H7 (cell line): ENCODE measurements around the genes SIN3A, UBE2Q2 and NRG4.

DNA sequence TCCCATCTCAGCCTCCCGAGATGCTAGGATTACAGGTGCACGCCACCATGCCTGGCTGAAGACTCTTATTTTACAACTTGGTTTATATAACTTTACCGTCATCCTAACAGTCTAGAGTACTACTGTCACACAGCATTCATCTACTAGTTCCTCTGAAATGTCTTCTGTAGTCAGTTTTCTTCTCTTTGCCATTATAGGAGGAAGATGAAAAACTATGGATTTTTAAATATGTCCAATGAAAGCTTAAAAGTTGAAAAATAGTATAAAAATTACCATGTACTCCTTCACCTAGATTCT, 8.5 kb downstream of the SIN3A start:
- RAMPAGE, long total RNA: no peak

DNA sequence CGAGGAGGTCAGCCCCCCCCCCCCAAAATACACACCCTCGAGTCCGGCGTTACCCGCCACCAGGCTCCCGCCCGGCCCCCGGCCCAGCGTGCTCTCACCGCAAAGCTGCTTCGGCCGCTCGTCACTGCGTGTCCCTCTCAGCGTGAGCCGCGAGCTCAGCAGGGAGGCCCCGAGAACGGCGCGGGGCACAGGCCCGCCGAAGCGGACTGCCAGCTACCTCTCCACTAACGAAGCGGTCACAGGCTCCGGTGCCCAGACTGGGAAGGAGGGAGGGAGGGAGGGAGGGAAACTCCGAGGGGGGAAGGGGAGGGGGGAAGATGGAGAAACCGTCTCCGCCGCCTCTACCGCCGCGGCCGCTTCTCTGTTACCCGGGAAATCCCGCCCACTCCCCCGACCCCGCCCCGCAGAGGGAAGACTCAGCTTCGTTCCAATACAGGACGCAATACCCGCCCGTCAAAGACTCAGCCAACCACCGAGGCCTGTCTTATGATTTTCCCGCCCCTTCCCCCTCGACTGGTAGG, at the start of gene SIN3A:
SIN3A (minus strand) TSS at position 366 of the 521 bp plus-strand sequence.
- RAMPAGE, long total RNA: no peak

DNA sequence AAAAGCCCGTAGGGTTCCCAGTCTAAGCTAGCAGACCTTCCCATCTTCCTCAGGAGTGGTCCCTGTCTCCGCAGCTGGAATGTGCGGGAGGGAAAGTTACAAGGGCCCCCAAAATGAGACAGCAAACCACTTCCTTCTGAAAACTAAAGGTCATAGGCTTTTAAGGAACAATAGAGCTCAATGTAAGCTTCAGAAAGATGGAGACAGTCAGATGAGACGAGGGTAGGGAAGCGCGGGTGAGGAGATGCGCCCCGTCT, 1.3 kb downstream of the PTPN9 start:
- RAMPAGE, long total RNA: no peak

DNA sequence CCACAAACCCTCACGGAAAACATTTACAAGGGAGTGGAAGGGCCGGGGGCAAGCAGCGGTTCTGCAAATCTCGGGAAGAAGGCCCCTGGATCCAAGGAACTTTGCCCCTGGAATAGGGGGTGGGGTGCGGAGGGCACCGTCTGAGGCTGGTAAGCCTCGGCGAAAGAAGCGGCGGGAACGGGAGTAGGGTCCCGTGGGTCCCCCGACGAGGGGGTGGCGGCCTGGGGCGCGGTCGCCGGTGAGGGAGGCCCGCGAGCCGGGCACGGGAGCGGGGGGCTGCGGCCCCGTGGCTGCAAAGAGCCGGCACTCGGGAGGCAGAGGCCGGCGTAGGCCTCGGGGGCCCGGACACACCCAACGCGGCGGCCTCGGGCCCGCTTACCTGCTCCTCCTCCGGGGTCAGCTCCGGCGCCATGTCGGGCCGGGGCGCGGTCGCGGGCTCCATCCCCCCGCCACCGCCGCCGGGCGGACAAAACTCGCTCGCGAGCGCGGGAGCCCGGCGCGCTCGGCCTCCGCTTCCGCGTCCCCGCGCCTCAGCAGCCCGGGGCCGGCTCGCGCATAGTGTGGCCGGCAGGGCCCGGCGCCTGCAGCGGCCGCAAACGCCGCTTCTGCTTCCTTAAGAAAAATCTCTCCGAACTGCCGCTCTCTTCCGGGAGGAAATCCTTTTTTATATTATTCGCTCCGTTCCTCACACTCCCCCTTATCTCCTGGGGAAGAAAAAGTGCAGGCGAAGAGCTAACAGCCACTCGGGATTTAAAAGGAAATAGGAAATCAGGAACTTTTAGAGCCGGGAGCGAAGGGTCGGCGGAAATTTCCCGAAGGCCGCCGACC, 566 bp downstream of the PTPN9 start:
- RAMPAGE, long total RNA: no peak

DNA sequence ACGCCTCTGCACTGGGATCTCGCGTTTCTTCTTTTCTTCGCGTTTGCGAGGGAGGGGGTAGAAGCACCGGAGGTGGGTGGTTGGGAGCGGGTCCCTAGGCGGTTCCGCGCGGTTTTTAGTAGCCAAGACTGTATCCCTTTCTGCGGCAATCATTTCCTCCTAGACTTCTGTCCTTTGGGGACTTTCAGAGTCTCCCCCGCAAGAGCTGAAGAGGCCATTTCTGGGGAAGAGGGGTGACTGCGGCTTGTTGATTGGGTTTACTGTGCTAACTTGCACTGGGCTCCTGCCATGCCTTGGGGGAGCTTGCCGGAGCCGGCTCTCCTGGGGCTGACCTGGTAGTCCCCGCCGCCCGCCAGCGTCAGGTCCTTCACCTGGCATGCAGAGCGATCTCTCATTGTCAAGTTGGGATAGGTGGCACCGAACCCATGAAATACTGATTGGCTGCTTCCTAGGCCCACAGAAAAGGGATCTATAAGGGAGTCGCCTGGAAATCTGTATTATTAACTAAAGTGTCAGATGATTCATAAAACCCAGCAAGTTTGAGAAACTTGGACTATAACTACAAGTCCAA, 392 bp upstream of the IMP3 start:
- RAMPAGE, long total RNA: no peak

DNA sequence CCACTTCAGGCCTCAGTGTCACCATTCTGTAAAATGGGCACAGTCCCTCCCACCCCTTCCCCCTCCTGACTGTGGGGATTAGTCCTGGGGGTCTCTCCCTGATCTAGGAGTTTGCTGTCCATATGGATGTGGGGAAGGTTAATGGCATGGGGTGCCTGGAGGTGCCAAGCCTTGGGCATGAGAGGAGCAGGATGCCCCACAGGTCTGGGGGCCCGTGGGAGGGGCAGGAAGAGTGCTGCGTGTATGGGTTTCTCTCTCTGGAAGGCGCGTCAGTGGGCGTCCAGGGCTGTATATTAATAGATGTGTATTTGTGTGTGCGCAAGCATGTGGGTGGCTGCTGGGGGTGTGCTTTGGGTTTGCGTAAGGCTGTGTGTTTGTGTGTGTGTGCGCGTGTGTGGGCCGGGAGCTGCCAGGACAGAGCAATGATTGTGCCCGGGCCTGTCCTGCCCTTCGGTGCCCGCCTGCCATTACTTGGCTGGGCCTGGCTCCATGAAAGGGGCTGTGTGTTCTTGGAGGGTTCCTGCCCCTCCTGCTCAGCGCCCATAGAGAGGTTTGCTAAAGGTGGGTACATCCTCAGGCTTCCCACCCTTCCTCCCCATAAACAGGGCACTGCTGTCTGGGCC, 16.4 kb downstream of the CSPG4 start:
- RAMPAGE, long total RNA: no peak

DNA sequence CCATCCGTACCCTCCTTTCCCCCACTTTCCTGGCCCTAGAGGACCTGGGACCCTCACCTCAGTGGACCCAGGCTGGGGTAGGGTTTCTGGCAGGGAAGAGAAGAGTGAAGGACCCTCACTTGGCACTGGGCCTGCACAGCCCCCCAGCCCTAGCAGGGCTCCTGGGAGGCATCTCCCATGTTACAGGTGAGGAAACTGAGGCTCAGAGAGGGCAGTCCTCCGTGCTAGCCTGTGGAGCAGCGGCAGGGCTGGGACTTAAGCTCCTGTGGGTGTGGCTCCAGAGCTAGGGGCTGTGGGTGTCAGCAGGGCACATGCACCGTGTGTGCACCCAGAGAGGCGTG, 12.8 kb downstream of the CSPG4 start:
- RAMPAGE, long total RNA: no peak

DNA sequence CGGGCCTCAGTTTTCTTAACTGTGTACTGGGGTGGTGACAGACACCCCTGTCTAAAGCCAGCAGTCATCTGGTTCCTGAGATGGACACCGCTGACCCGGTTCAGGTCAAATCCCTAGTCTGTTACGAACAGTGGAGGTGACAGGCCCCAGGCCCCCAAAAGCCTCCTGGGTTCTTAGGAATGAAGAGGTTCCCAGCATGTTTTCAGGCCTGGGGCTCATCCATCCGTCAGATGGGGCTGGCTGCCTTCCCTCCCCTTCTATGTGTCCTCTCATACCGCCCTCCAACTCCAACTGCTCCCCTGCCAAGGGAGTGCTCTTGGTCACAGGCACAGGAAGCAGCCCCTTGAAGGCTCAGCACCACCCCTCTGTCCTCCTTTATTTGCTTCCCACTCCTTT, 754 bp upstream of the ODF3L1 start:
- RAMPAGE, long total RNA: no peak

GRCh38 chr15:75758239-75758930, 34.5 kb downstream of the ODF3L1 start:
- RAMPAGE, long total RNA: no peak

DNA sequence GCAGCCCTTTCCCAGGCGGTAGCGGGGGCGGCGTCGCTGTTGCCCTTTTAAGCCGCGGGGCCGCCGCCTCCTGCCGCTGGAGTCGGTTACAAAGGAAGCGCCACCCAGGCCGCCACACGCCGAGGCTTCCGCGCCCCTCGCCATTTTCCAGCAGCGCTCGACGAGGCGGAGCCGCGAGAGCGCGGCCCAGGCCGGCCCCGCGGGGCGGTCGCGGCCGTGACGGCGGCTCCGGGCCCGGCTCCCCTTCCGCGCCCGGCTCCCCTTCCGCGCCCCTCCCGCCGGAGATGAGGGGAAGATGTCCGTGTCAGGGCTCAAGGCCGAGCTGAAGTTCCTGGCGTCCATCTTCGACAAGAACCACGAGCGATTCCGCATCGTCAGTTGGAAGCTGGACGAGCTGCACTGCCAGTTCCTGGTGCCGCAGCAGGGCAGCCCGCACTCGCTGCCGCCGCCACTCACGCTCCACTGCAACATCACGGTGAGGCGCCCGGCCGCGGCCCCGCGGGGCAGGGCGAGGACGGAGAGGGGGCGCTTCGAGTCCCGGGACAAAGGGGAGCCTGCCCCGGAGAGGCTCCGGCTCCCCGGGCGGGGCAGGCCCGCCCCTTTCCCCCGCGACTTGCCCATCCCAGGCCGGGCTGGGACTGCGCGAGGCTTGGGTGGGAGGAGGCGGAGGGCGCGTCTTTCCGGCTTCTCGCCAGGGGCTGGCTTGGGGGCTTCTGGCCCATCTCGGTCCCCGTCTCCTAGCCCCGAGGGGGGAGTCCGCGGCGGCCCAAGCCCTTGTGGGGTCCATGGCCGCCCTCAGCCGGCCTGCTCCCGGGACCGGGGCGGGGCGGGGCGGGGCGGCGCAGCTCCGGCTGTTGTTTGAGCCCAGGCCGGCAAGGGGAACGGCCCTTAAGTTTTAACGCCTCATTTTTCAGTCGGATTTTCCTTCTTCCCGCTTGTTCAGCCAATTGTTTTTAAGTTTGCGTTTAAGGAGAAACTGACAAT, at the start of gene UBE2Q2:
UBE2Q2 (plus strand) TSS at position 76 of the 984 bp plus-strand sequence.
- RAMPAGE, long total RNA: no peak

- RAMPAGE, long total RNA: no peak
Measured at GRCh38 chr15:76011819-76012494, at the start of gene NRG4. TSS of gene NRG4 (minus strand) at chr15:76012424.

DNA sequence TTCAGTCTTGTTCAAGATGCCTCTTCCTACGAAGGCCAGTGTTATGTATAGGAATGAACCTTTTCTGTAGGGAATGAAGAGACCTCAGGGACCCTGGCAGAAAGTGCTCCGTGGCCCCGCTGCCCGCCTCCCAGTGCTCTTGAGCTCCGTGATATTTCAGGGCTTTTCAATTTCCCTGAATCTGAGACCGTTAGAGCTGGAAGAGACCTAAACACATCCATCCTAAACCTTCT, 80.6 kb downstream of the TMEM266 start:
- RAMPAGE, long total RNA: no peak

- RAMPAGE, long total RNA: no peak
Measured at GRCh38 chr15:76576543-76577241, 240.1 kb downstream of the ISL2 start.

DNA sequence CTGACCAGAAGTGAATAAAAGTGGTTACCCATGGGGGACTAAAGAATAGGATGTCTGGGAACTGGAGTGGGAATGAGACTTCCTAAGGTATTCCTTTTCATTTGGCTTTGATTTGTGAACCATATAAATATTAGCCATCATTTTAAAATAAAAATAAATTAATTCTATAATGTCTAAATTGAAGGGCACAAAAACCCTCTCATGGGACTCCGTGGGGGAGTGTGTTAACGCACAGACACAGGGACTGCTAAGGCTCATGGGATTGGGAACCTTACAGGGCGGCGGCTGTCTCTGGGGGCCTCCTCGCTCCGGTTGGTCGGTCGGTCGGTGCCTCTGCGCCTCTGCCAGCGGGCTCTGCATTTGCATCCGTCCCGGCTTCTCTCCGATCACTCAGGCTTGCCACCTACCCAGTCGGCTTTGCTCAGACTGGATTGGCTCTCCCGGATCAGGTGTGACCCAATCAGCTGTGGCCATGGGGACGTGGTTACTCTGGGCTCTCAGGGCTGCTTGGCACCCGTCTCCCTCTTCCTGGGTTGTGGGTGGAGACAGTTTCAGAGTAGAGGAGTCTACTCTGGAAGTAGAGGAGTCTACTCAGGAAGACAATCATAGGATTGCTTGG, 12.8 kb upstream of the TSPAN3 start:
- RAMPAGE, long total RNA: no peak

GRCh38 chr15:77181056-77181941, 110.4 kb upstream of the TSPAN3 start:
- RAMPAGE, long total RNA: no peak

- RAMPAGE, long total RNA: no peak
Measured at GRCh38 chr15:77285911-77286528, 133.9 kb downstream of the PEAK1 start.

- RAMPAGE, long total RNA: no peak
Measured at GRCh38 chr15:77372603-77373183, 47.2 kb downstream of the PEAK1 start.

GRCh38 chr15:77493066-77493750, 72.5 kb downstream of the HMG20A start:
- RAMPAGE, long total RNA: no peak

DNA sequence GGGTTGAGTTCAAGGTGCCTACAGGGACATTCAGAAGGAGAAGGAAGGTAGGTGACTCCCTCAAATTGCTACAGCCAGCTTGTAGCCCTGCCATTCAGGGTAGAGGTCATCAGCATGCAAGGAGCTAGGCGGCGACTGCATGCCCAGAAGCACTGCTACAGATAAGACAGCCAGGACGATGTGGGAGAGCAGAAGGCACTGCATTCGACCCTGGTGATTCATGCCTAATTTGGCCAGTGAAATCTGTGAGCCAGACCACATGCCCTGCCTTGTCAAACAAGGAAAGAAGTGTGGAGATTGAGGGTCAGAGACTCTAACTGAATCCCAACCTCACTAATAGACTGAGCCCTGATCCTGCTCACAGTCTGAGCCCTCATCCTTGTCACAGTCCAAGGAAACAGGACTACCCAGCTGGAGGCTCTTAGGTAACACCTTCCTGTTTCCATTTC, 86.7 kb downstream of the LINGO1 start:
- RAMPAGE, long total RNA: no peak

- RAMPAGE, long total RNA: no peak
Measured at GRCh38 chr15:77548410-77548698, 84.4 kb downstream of the LINGO1 start.